ENCODE measurements around a stretch of chr2.

- PRO-cap: no peak
- RRBS: no CpG with 5 or more reads among the region's 7 CpGs
Observed at GRCh38 chr2:158936856-158937556, 31.4 kb upstream of the TANC1 start.

DNA sequence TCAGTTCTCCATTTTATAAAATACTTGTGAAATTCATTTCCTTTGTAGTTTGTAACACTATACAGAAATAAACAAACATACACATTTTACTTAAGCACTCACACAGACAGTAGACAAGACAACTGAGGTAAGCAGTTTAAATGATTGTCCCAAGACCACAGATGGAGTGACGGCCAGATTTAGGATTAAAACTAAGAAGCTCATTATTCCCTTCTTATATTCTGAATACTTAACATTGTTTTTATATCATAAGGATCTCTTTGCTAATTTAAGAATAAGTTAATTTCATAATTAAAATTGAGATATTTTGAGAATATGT, 100.9 kb downstream of the BAZ2B start:
- PRO-cap: unidirectional peak, plus-strand start at position 101 of the sequence
- RRBS: no CpG with 5 or more reads among the region's 1 CpG

DNA sequence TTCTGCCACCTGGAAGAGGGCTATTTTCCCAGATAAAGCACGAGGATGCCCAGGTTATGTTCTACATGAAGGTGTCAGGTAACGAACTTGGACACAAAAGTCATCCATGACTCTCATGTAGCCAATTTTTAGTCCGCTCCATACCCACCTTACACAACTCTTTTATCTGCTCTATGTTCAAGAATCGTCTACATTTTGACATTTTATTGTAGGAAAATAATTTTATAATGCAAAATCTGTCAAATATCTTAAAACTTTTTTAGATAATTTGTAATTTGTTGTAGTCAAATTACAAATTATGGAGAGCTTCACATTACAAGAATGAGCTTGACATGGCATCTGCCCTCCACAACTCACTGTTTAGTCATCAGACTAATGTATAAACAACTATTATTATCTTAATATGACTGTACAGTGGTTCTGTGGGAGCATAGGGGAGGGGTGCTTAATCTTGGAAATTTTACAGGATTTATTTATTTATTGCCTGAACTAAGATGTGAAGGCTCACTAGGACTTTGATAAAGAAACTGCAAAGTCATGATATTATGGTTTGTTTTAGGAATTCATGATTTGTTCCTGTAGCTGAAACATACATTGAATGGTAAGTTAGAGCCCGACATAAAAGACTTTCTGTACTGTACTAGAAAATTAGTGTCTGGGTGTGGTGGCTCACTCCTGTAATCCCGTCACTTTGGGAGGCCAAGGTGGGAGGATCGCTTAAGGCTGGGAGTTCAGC, 1.9 kb downstream of the MARCHF7 start:
- PRO-cap: no peak
- RRBS: no CpG with 5 or more reads among the region's 7 CpGs

DNA sequence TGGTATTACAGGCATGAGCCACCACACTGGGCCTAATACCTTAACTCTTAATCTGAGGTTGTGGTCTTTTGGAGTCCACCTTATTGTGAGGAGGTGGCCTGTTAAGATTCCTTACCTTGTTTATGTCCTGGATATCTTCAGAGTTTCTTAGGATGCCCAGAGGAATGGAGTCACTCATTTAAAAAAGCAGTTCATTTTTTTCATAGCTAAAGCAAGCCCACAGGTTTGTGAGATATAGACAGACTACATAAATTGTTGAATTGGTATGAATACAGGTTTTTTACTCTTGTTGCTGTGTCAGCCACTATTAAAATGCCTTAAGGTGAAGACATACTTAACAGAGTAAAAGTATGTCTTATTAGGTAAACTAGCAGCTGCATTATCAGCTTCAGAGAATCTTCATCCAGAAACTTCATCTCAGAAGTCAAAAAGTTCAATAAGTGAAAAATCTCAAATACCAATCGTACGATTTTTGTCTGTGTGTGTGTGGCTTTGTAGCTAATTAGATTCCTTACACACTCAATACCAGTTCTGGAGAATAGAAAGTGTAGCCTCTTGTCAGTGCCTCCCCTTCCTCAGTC, 8.9 kb downstream of the MARCHF7 start:
- PRO-cap: no peak
- RRBS: no CpG with 5 or more reads among the region's 2 CpGs

GRCh38 chr2:159943972-159944406, 39.4 kb upstream of the LY75 start:
- PRO-cap: no peak
- RRBS: no CpG with 5 or more reads among the region's 1 CpG

DNA sequence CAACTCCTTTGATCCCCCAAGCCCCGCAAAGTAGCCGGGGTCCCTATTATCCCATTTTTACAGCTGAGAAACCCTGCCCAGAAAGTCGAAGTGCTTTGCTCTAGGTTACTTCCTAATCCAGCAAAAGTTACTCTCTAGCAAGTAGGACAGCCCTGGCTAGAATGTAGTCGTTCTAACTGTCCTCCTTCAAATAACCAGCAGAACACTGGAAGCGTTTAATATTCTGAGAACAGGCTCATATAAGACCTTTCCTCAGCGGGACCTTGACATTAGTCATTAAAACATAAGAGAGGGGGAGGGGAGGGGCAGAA, 647 bp upstream of the PLA2R1 start:
- PRO-cap: no peak
- RRBS: 37% methylated on average over 2 of the region's 6 CpGs

GRCh38 chr2:160271121-160272112, 71.3 kb upstream of the ITGB6 start:
- PRO-cap: no peak
- RRBS: no CpG with 5 or more reads among the region's 22 CpGs

- PRO-cap: bidirectional peak, plus-strand start at chr2:160379591, minus-strand start at chr2:160379519
- RRBS: no CpG with 5 or more reads among the region's 3 CpGs
Observed at GRCh38 chr2:160379463-160379793, 114.2 kb downstream of the RBMS1 start.

DNA sequence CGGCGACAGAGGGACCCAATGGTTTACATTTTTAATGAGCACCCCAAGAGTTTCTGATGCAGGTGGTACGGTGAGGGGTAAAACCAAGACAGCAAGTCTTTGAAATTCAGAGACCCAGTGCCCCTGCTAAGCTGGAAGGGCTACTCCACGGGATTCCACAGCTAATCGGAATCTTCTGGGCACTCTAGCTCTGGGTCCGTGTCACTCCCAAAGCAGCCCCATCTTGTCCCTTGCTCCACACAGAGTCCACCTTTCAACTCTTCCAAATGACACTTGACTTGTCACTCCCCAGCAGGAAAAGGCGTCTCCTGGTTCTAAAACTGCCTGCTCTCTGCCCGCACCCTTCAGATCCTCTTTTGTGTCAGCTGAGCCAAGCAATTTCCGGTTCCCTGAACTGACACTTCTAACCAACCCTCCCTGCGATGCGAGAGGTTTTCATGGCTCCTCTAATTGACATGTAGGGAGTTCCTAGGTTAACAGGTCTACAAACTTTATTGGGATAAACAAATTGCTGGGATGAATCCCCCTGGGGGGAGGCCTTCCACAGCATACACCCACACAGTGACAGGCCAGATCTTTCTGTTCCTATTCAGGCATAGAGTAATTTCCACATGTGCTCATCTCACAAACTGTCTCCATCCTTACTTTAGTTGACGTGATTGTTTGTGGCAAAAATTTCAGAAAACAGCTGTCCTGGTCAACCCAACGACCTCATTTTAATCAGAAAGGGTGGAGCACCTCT, 105.1 kb downstream of the RBMS1 start:
- PRO-cap: no peak
- RRBS: no CpG with 5 or more reads among the region's 13 CpGs

DNA sequence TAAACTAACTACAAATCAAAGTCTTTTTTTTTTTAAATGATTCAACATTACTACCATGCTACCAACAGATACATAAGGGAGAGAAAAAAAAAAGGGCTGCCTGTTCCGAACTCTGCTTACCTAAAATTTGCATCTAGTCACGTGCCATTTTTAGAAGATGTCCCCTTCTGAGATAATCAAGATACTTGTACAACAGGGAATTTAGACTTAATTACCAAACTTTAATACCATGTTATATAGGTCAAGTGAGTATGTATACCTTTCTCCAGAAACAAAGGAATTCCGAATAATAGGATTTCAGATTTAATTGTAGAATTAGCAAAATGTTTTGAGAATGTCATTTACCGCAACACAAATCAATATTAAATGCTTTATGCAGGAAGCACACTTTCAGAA, 2.6 kb downstream of the RBMS1 start:
- PRO-cap: no peak
- RRBS: no CpG with 5 or more reads among the region's 4 CpGs

- PRO-cap: no peak
- RRBS: no CpG with 5 or more reads among the region's 10 CpGs
Observed at GRCh38 chr2:160491559-160492360, 1.8 kb downstream of the RBMS1 start.

DNA sequence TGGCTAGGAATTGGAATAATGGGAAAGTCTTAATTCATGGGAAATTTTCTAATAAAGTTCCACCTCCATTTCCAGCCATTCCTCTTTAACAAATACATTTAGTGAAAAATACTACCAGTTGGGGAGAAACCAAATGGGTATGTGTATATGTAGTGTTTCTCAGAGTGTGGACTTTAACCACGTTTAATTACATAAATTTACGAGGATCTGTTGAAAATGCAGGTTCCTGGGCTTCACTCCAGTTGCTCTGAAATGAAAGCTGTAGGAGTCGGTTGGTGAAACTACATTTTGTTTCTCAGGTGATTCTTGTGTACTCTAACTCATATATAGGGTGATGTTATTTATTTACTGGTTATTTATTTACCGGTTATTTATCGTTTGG, 469 bp upstream of the TANK start:
- PRO-cap: no peak
- RRBS: no CpG with 5 or more reads among the region's 5 CpGs

GRCh38 chr2:161741272-161741471, 117.0 kb downstream of the SLC4A10 start:
- PRO-cap: unidirectional peak, minus-strand start at chr2:161741331
- RRBS: no CpG with 5 or more reads among the region's 3 CpGs

GRCh38 chr2:162261653-162261941, 18.4 kb upstream of the FAP start:
- PRO-cap: bidirectional peak, plus-strand start at chr2:162261803, minus-strand start at chr2:162261775; bidirectional peak, plus-strand start at chr2:162261829, minus-strand start at chr2:162261832
- RRBS: no CpG with 5 or more reads among the region's 1 CpG

GRCh38 chr2:162318963-162319235, 415 bp upstream of the IFIH1 start:
- PRO-cap: no peak
- RRBS: no CpG with 5 or more reads among the region's 5 CpGs

DNA sequence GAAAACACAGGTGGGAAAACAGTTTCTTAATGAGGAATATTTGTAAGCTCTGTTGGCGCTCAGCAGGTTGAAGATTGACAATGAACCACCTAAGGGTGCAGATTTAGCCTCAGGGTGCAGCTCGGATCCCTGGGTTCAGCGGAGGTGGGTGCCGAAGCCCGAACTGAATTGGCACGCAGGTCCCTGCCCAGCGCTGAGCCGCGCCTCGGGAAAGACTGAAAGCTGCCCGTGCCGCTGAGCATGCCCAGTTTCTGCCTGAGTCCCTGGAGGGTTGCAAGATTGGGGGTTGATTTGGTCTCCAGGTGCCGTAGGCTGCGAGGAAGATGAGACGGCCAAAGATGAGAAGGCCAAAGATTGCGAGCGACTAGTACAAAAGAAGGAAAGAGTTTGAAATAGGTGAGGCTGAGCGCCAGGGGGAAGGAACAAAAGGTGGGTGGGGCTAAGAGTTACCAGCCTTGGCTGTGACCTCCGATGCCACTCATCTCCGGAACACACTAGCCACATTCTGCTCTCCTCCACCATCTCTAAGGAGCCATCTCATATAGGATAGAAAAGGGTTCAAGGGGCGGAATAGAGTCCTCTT, 840 bp upstream of the KCNH7 start:
- PRO-cap: no peak
- RRBS: no CpG with 5 or more reads among the region's 21 CpGs

DNA sequence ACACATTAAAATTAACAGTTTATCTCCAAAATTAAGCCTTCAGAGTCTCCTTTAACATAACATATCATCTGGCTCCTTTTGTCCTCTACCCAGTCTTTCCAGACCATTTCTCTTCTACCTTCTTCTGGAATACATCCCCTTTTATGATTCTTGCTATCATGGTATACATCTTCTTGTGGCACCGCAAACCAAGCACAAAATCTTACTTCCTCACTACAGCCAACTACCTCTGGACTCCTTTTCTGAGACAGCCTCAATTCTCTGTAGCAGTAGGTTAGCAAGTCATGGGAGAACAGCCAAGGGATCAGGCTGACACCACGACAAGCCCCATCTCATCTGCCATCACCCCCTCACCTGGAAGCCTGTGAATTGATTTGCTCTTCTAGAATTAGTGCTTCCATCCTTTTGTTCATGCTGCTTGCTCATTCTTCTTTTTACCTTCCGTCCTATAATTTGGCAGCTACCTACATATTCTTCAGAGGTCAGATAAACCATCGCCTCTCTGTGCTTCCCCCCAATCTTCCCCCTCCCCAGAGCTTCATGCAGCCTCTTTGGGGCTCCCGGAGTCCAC, 55.5 kb downstream of the FIGN start:
- PRO-cap: no peak
- RRBS: no CpG with 5 or more reads among the region's 5 CpGs

DNA sequence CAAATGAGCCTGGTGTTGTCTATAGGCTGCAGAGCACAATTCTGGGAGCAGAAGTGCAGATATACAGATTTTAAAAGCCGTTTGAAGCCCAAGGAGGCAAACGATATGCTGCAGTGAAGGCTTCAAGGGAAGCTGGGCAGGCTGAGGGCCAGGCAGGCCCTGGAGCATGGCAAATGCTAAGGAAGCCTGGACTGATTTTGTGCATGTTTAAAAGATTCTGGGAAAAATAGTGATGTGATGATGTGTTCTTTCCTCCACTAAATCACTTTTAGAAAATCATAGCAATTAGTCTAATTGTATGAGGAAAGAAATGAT, 57.2 kb downstream of the GRB14 start:
- PRO-cap: no peak
- RRBS: no CpG with 5 or more reads among the region's 2 CpGs

GRCh38 chr2:164711662-164712251, 90.5 kb upstream of the GRB14 start:
- PRO-cap: no peak
- RRBS: no CpG with 5 or more reads among the region's 2 CpGs

- PRO-cap: no peak
- RRBS: no CpG with 5 or more reads among the region's 4 CpGs
Observed at GRCh38 chr2:164742758-164743348, 98.8 kb downstream of the COBLL1 start.